H1 (cell line): ENCODE measurements around the genes COPS7B, ALPG and CHRNG.

GRCh38 chr2:231711129-231711544 is 2.8 kb downstream of the PTMA start:
- RRBS: 0% methylated on average over 2 of the region's 10 CpGs
CAGE:
- cytosol, long polyA plus RNA: no peak
- long polyA plus RNA: no peak
- nucleus, long polyA plus RNA: start-site peak on the plus strand at chr2:231711298-231711322, 30 reads

DNA sequence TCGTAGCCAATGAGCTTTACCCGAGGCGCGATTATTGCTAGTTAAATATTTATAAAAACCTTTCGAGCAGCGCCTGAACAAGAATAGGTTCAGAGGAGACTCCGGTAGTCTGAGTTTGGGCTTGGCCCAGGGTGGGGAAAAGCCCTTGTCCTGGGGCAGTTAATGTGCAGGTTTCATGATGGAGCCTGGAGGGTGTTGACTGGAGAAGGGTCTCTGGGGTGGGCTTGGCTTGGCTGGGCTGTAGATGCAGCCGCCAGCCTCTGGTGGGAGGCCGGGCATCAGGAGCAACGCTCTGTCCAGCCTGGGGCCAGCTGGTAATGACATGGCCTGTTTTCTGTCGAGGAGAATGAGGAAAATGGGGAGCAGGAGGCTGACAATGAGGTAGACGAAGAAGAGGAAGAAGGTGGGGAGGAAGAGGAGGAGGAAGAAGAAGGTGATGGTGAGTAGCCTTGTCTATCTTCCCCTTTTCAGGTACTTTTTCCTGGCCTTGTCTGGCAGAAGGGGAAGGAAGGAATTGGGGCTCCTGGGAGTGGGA is 3.3 kb downstream of the PTMA start:
- RRBS: no CpG with 5 or more reads among the region's 12 CpGs
CAGE:
- cytosol, long polyA plus RNA: start-site peak on the plus strand centred at position 374 of the sequence, 27 bp wide, 668 reads
- long polyA plus RNA: start-site peak on the plus strand centred at position 364 of the sequence, 43 bp wide, 1,075 and 1,119 reads in 2 replicates
- nucleus, long polyA plus RNA: start-site peak on the plus strand centred at position 354 of the sequence, 64 bp wide, 456 reads

DNA sequence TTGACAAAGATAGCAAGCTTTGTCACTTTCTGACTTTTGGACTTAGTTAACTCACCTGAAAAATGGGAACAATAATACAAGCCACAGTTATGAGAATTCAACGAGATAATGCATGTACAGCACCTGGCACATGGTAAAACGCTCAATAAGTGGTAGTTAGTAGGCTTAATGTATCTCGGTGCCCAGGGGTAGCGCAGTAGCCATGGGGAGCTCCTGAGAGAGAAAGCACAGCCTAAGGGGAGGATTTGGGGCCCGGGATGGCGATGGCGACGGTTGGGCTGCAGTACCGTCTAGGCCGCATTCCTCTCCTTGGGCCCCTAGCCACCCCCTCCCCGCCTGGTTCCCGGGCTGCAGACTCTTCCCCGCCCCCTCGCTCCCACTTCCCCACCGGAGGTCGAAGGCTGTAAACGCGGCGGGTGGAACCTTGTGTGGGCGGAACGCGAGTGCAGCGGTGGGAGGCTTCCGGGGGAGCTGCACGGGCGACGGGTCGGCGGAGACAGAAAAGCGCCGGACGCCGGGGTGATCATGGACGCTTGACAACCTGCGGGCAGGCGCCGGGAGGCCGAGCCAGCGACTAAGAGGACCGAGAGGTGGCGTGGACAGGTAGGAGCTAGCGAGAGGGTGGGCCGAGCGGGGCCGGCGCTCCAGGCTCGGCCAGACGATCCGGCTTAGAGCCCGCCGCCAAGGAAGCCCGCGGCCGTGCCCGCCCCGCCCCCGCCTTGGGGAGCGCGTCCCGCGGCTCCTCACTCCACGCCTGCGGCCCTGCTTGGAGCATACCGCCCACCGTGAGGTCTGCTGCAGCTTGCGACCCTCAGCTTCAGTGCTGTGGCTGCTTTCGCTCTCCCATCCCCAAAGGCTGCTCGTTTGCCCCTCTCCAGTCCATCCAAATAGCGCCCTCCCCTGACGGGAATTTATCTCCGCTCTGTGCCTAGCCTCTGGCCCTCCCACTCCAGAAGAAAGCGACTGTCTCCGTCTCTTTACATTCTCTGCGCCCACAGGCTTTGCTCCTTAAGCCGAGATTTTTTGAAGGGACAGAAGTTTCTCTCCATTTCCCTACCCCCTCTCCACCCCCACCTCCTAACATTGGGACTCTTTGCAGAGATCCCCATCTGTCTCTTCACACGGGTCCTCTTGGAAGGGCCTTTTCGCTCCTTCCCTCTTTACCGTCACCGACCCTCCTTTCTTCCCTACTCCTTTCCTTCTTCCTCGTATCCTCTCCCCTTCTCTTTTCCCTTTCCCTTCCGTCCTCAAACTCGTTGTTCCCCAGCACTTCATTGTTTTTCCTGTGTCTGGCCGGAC is at the start of gene COPS7B:
TSS of gene COPS7B (plus strand) at position 510 of the 1,299 bp plus-strand sequence.
- RRBS: 1% methylated on average over 37 of the region's 83 CpGs
CAGE:
- cytosol, long polyA plus RNA: start-site peak on the plus strand centred at position 534 of the sequence, 73 bp wide, 2,173 reads
- long polyA plus RNA: start-site peak on the plus strand centred at position 539 of the sequence, 82 bp wide, 460 and 1,978 reads in 2 replicates
- nucleus, long polyA plus RNA: start-site peak on the plus strand centred at position 539 of the sequence, 82 bp wide, 1,470 reads

- RRBS: no CpG with 5 or more reads among the region's 6 CpGs
CAGE:
- cytosol, long polyA plus RNA: no peak
- long polyA plus RNA: no peak
- nucleus, long polyA plus RNA: no peak
These were observed 5.4 kb downstream of the COPS7B start for GRCh38 chr2:231791498-231792243.

DNA sequence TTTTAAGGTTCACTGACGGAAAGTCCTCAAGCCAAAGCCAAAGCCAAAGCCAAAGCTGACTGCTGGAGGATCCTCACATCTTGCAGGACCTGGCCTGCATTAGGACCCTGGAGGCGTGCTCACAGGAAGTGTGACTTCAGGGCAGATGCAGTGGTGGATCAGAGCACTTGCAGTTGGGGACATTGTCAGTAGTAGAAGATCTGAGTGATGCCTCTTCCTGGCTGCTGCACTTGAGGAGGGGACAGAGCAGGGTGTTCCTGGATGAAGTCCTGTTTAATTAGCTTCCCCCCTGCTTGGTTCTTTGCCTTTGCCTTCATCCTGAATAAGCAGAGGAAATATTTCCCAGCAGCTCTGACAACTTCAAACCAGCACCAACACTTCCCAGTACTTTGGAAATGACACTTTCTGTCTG is 68.9 kb upstream of the ALPP start:
- RRBS: no CpG with 5 or more reads among the region's 2 CpGs
CAGE:
- cytosol, long polyA plus RNA: no peak
- long polyA plus RNA: no peak
- nucleus, long polyA plus RNA: no peak

DNA sequence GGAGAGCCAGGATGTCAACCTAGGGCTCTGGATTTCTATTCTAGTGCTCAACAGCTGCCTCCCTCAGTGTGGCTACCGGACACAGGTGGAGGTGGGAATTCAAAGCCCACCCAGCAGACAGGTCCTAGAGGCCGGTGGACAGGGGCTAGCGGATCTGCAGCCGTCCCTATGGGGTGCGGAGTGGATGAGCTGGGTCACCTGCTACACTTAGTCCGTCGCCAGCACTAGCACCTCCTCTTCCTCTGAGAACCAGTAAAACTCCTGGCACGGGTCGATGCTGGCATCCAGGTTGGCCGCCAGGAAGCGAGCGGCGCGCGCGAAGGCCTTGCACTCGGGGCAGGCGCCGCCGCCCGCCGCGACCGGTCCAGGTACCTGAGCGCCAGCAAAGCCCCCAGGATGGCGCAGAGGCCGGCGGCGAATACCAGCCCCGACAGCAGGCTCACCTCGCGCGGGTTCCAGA is 27.8 kb upstream of the ALPP start:
- RRBS: 28% methylated on average over 9 of the region's 33 CpGs
CAGE:
- cytosol, long polyA plus RNA: no peak
- long polyA plus RNA: no peak
- nucleus, long polyA plus RNA: no peak

DNA sequence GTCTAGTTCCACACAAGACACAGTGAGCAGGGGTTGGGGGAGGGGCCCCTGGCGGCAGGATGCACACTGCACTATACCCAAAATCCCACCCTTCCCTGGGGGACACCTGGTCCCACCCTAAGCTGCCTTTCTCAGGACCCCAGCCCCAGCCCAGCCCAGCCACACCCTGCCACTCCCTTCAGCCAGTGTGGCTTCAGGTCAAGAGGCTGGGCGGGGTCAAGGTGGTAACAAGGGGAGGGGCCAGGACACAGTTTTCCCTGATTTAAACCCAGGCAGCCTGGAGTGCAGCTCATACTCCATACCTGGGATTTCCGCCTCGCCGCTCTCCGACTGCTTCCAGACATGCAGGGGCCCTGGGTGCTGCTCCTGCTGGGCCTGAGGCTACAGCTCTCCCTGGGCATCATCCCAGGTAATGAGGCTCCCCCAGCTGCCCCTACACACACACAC is at the start of gene ALPG:
TSS of gene ALPG (plus strand) at position 292 of the 447 bp plus-strand sequence.
- RRBS: no CpG with 5 or more reads among the region's 6 CpGs
CAGE:
- cytosol, long polyA plus RNA: no peak
- long polyA plus RNA: no peak
- nucleus, long polyA plus RNA: start-site peak on the plus strand centred at position 275 of the sequence, 36 bp wide, 12 reads

- RRBS: 79% methylated on average over 1 of the region's 7 CpGs
CAGE:
- cytosol, long polyA plus RNA: no peak
- long polyA plus RNA: no peak
- nucleus, long polyA plus RNA: no peak
These were observed 703 bp downstream of the CHRND start for GRCh38 chr2:232526673-232527052.

- RRBS: no CpG with 5 or more reads among the region's 9 CpGs
CAGE:
- cytosol, long polyA plus RNA: no peak
- long polyA plus RNA: no peak
- nucleus, long polyA plus RNA: no peak
These were observed at the start of gene CHRNG for GRCh38 chr2:232539205-232539877. Gene CHRNG (plus strand): TSS chr2:232539692.

DNA sequence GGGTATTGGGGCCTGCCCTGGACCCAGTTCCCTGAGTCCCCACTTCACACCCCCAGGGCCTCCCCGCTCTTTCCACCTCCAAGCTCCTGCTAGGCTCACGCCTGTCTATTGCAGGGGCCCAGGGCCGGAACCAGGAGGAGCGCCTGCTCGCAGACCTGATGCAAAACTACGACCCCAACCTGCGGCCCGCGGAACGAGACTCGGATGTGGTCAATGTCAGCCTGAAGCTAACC is 302 bp downstream of the CHRNG start:
- RRBS: no CpG with 5 or more reads among the region's 11 CpGs
CAGE:
- cytosol, long polyA plus RNA: no peak
- long polyA plus RNA: no peak
- nucleus, long polyA plus RNA: no peak

DNA sequence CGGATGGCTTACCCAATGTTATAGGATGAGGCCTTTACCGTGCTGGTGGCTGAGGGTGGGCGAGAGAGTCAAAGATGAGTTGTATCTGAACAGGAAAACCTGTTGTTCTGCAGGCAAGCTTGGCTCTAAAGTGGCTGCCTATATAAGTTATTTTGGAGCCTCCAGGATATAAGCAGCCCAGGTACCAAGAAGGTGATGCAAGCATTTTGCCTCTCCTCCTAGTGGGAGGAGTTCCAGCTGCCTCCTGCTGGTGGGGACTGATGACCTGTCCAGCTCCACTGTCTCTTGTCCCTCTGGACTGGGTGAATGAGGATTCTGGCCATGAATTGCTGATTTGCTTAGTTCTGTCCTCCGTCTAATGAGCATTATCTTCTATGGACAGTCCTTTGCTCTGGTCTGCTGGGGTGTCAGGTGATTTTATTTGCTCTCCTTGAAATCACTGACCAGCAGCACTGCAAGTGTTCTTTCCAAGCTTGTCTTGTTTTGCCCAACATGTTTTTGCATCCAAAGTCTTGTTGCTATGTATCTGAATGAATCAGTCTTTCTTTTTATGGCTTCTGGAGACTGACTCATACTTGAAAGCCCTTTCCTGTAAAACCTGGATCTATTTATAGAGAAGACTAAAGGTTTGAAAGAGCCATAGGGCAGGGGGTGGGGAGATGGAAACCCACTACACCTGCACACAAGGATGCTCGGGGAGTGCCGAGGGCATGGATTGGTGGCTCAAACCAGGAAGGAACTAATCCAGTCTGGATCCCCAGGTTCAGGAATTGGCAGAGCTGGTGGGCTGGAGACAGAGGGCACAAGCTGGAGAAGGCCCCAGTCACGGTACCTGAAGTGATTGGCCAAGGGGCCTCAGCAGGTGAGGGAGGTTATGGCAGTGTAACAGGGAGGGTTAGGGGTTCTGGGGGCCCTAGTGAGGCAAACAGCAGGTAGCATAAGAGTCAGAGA is 40.5 kb upstream of the EFHD1 start:
- RRBS: no CpG with 5 or more reads among the region's 7 CpGs
CAGE:
- cytosol, long polyA plus RNA: no peak
- long polyA plus RNA: no peak
- nucleus, long polyA plus RNA: no peak

DNA sequence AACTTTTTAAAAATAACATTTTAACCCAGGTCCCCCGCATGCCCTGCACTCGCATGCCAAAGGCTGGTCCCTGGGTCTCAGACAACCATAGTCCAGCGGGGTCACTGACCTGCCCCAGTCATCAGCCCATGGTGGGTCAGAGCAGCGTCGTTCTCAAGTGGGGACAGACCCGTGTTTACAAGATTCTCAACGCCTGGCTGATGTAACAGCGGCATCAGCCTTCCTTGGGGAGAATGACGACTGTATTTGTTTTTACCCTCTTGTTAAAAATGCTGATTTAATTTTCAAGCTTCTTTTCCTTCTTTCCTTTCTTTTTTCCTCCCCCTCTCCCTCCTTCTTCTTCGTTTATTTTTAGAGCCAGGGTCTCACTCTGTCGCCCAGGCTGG is 1.1 kb upstream of the EFHD1 start:
- RRBS: no CpG with 5 or more reads among the region's 11 CpGs
CAGE:
- cytosol, long polyA plus RNA: no peak
- long polyA plus RNA: no peak
- nucleus, long polyA plus RNA: no peak

DNA sequence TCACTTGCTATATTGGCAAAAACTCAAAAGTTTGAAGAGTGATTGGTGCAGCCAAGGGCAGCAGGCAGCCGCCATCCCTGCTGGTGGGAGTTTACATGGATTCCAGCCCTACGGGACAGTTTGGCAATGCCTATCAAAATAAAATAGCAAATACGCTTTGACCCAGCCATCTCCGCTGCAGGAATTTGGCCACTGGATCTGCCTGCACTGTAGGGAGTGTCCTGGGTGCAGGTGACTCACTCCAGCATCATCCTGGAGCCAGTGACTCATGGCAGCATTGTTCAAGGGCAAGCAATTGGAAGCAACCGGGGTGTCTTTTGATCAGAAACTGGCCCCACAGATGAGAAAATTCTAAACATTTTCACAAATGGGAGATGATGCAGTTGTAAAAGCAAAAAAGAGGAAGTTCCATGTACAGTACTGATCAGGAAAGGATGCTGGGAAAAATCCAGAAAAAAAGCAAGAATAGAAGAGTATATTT is 24.6 kb downstream of the NGEF start:
- RRBS: no CpG with 5 or more reads among the region's 5 CpGs
CAGE:
- cytosol, long polyA plus RNA: no peak
- long polyA plus RNA: no peak
- nucleus, long polyA plus RNA: no peak

GRCh38 chr2:233041955-233042443 is 9.5 kb downstream of the NEU2 start:
- RRBS: no CpG with 5 or more reads among the region's 5 CpGs
CAGE:
- cytosol, long polyA plus RNA: no peak
- long polyA plus RNA: no peak
- nucleus, long polyA plus RNA: no peak

GRCh38 chr2:233075937-233076385 is 15.8 kb downstream of the INPP5D start:
- RRBS: no CpG with 5 or more reads among the region's 2 CpGs
CAGE:
- cytosol, long polyA plus RNA: no peak
- long polyA plus RNA: no peak
- nucleus, long polyA plus RNA: no peak

DNA sequence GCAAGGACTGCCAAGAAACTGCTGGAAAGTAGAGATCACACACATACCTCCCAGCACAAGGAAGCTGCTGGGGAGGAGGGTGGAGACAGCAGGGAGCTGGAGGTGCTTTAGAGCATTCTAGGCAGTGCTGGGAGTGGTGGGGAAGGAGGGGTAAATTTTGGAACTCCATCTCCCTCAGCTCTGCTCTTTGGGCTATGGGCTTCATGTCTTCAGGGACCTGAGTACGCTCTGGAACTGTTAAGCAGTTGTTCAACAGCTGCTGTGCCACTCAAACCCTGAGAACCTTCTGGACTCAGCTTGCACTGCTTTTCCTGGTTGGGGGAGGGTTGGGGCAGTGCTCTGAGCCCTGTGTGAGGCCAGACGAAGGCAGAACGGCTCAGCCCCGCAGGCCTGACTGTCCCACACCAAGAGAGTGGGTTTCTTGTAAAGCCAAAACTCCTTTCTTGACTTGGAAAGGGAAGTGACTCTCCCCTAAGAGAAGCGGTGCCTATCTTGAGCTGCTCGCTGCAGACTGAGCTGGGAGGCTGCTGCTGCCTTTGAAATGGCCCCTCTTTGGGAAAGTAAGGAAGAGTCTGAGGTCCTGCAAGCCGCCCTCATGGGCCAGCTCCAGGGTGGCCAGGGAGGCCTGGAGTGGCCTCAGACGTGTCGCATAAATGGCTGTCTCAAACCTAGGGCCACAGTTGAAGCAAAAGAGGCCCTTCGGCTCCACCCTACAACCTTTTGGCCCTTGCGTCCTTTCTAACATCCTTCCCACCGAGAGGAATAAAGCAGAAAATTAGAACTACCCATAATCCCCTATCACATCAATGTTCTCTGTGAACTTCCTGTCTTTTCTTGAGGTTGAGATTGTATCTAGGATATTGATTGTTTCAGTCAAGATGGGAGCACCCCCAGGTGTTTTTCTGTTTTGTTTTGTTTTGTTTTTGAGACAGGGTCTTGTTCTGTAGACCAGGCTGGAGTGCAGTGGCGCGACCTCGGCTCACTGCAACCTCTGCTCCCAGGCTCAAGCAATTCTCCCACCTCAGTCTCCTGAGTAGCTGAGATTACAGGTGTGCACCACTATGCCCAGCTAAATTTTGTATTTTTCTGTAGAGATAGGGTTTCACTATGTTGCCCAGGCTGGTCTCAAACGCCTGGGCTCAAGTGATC is 23.4 kb downstream of the INPP5D start:
- RRBS: no CpG with 5 or more reads among the region's 16 CpGs
CAGE:
- cytosol, long polyA plus RNA: no peak
- long polyA plus RNA: no peak
- nucleus, long polyA plus RNA: no peak

DNA sequence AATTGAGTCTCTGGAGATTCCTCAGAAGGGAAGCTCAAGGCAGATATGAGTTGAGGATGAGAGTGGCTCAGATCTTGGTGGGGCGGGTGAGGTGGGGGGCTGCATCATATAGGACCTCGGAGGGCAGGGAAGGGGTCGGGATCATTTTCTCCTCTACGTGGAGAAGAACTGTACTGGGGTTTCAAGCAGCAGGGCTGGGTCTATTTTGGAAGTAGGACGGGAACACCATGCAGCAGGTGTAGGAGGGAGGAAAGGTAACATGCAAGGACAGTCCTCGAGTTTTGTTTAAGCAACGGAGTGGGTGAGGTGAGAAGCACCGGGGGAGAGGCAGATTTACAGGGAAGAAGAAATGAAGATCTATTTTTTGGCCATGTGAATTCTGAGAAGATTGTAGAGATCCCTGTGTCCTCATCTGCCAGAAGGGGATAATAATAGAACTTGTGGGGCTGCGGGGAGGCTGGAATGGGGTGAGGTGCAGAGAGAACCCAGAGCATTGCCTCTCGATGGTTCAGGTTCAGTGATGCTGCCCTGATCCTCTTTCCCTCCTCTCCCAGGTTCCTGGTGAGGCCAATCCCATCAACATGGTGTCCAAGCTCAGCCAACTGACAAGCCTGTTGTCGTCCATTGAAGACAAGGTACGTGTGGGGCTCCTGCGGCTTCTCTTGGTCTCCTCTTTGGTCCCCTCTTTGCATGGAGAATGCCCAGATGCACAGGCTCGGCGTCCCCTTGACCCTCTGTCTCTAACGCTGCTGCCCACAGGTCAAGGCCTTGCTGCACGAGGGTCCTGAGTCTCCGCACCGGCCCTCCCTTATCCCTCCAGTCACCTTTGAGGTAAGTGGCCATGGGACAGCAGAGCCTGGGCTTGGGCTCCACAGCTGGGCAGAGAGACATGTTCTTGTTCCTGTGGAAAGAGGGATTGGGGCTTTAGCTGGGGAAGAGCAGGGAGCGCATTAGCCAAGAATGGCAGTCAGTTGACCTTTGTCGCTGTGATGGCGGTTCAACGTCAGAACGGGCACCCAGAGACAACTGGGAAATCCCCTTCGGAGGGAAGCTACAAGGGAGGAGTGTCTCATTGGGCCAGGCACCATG is 85.8 kb downstream of the INPP5D start:
- RRBS: no CpG with 5 or more reads among the region's 25 CpGs
CAGE:
- cytosol, long polyA plus RNA: no peak
- long polyA plus RNA: no peak
- nucleus, long polyA plus RNA: no peak

DNA sequence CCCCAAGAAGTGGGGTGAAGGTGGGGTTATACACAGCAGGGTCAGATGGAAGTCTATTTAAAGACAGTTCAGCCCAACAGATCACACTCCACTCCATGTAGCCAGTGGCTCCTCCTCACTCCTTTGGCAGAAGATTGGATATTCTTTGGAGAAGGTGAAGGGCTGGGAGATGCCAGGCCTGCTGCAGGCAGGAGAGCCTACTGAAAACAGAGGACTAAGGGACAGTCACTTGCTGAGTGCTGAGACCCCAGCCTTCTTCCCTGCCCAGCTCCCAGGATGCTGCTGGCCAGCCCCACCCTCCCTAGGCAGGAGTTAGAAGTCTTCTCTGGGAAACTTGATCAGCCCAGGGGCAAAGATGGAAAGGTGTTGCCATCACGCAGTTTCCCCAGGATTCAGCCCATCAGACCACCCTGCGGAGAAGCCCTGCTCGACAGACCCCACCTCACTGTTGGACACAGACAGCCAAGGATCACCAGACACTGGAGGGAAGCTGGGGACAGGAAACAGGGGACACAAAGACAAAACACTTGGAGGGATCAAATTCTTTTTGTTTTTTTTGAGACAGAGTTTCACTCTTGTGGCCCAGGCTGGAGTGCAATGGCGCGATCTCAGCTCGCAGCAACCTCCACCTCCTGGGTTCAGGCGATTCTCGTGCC is 93.6 kb downstream of the INPP5D start:
- RRBS: no CpG with 5 or more reads among the region's 8 CpGs
CAGE:
- cytosol, long polyA plus RNA: no peak
- long polyA plus RNA: no peak
- nucleus, long polyA plus RNA: no peak

- RRBS: no CpG with 5 or more reads among the region's 11 CpGs
CAGE:
- cytosol, long polyA plus RNA: no peak
- long polyA plus RNA: no peak
- nucleus, long polyA plus RNA: no peak
These were observed 89.9 kb upstream of the ATG16L1 start for GRCh38 chr2:233161521-233161993.

DNA sequence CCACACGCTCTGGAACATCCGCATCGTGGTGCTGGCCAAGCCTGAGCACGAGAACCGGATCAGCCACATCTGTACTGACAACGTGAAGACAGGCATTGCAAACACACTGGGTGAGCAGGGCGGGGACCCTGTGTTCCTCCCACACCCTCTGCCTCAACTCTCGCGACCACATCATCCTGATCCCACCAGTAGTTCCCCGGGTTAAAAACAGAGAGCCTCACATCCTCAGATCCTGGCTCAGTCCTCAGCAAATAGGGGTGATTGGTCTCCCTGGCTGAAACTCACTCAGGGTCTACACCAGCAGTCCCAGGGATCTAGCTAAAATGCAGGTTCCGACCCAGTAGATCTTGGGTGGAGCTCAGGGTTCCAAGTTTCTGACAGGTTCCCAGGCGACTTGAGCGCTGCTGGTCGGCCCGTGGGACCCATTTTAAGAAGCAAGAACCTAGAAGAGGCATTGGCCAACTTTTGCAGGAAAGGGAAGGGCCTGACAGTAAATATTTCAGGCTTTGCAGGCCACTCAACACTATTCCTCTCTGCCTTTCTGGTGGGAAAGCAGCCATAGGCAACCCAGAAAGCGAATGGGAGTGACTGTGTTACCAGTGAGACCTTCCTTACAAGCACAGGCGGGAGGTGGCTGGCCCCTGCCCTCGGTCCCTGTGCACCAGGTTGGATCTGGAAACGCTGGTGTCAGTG is 87.0 kb upstream of the ATG16L1 start:
- RRBS: no CpG with 5 or more reads among the region's 19 CpGs
CAGE:
- cytosol, long polyA plus RNA: no peak
- long polyA plus RNA: no peak
- nucleus, long polyA plus RNA: no peak